Airway epithelial cell (primary cell): ENCODE measurements around the genes NALF1 and ABHD13.

DNA sequence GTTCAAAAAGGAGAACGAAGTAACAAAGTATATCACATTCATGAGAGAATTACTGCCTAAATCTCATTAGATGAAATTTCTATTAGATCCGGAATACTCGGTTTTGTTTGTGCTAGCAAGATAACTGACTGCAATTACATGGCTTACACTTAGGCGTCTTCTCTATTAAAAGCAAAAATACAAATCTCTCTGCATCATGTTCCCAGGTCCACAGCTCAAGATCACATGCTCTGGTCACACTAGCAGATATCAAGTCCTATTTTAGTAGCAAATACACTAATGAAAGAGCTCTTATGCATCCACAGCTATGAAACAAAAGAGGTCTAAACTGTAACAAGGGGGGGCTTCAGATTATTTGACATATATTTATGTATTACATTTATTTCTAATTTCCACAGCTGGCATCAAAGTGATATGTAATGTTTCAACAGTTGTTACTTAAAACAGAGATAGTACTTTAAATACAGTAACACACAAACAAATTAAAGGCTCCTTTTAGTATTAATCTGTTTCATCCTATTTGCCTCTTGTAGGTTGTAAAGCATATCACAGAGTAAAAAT lies 53.5 kb downstream of the EFNB2 start:
- RAMPAGE, long total RNA = no peak

DNA sequence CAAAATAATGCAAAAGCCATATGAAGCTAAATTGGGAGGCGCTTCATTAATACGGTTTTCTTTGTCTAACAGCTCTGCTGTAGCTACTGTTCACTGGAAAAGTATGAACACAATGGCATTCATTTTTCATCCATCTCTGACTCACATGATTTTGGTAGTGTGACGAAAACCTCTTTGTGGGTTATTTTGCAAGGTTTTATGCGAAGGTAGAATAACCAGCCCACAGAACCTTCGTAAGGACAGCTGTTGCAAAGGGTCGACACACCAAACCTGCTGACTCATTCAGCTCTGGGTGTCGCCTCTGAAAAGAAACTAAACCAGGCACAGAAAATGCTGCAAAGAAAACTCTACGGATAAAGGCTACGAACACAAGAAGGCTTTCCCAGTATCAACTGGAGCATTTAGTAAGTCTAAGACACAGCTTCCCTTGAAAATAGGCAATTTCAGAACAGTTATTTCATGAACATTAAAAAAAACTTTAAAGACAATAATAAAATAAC lies 27.5 kb downstream of the EFNB2 start:
- RAMPAGE, long total RNA = no peak

DNA sequence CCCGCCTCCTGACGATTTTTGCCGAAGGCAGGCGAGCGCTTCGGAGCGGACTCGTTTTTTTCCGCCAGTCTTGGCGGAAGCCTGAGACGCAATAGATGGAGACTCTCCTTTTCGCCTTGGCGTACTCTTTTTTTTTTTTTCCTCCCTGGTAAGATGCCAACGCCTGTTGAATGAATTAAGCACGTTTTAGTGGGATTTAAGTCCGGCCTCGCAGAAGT lies 167 bp upstream of the ARGLU1 start:
- RAMPAGE, long total RNA = no peak

GRCh38 chr13:106568413-106568625 lies 382 bp upstream of the ARGLU1 start:
- RAMPAGE, long total RNA = no peak

DNA sequence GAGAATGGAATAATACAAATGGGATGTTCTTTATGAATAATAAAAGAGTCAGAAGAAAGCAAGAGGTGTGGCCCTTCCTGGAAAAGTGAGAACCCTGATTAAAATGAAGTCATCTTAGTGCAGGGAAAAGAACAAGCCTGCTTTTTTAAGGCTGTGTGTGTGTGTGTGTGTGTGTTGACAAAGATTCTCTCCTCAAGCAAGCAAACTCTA lies 18.8 kb upstream of the ARGLU1 start:
- RAMPAGE, long total RNA = no peak

DNA sequence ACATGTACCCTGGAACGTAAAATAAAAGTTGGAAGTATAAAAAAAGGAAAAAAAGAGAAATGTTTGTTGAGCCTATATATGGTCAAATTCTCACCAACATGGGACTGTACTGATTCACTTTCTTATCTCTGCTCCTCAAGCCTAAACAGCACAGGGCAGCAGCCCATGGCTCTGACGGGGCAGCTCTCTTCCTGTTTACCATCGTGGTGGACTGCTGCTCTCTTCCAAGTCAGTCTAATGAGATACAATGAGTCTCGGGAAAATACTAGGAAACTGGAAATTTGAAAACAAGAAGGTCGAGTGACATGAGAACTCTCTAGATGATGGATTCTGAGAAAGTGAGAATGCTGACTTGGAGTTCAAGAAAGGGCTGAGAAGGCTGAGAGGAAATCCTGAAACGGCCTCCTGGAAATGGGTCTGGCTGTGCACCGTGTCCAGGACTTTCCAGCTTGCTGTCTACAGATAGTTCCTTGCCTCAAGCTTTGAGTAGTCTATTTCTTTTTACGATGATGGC lies 122.8 kb upstream of the ARGLU1 start:
- RAMPAGE, long total RNA = no peak

GRCh38 chr13:106961057-106961646 lies 393.2 kb upstream of the ARGLU1 start:
- RAMPAGE, long total RNA = no peak

DNA sequence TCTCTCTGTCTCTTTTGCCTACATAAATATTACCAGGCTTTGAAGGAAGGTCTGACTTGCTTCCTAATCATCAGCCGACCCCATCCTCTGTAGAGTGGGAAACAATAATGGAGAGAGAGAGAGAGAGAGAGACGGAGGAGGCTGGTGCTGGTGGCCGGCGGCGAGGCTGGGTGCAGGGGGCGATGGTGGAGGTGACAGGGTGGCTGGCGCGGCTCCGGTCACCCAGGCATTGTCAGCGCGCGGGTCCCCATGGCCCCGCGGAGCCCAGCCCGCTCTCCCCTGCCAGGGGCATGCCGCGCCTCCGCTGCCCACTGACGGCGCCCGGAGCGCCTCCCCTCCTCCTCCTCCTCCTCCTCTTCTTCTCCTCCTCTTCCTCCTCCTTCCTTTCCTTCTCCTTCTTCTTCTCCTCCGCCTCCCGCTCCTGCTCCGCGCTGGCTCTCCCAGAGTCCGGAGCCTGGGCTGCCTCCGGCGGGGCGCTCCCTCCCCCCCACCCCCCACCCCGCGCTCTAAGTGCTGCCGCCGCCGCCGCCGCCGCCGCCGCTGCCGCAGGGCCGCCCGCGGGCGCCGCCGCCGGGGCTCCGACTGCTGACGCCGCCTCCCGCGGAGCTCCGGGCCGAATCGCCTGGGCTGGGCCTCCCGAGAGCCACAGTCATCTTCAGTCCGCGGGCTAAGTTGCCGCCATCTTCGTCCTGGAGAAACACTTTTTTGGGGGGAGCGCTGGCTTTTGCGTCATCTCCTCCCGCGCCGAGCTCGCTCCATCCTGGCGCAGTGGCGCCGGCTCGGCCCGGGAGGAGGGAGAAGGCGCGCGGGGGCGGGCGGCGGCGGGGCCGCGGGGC lies at the start of gene NALF1:
Gene NALF1, minus strand, starts transcription at position 707 of the 836 bp plus-strand sequence.
- RAMPAGE, long total RNA = no peak

DNA sequence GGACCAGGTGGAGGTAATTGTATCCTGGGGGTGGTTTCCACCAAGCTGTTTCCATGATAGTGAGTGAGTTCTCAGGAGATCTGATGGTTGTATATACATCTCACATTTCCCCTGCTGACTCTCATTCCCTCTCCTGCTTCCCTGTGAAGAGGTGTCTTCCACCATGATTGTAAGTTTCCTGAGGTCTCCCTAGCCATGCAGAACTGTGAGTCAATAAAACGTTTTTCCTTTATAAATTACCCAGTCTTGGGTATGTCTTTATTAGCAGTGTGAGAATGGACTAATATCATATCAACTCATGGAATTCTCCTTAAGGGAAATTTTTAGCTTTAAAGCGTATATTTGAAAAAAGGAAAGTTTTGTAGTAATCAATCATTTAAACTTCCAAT lies 45.5 kb upstream of the NALF1 start:
- RAMPAGE, long total RNA = no peak

GRCh38 chr13:107926649-107927032 lies 59.3 kb upstream of the NALF1 start:
- RAMPAGE, long total RNA = no peak

DNA sequence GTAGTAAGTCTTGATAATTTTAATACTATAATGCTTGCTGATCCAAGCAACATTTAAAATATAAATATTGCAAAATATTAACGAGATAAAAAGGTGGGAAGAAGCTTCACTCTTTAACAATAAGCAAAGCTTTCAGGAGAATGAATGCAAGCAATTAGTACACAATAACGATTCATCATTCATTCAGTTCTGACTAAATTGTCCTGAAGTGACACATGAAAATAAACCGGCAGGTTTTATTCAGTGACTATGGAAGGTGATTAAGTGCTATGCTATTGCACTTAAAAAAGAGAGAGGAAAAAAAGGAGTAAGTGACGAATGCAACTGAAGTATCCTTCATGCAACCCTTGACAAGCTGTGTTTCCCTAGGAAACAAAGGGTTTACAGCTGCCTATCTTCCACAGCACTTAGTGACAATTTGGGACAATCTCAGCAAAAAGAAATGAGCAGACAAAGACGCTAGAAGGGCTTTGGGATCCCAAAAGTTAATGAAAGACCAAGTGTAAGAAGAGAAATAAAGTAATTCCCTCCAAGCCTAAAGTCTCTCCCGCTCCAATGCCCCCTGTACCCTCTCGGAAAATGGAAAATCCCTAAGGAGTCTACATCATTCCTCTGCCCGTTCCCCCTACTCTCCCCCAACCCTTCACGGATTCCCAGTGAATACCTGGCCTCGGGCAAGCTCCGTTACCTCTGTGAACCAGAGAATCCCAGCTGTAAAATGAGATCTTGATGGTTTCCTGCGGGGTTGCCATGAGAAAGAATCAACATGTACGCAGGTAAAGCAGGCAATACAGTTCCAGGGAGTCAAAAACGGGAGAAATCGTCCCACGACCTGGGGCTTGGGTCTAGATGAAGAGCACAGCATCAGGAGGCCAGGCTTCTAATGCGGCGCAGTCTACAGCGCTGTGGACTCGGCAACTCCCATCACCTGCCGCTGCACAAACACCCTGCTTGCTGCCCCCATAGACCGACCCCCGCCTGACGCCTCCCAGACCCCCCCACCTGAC lies 1.2 kb downstream of the LIG4 start:
- RAMPAGE, long total RNA = no peak

GRCh38 chr13:108217823-108218804 lies at the start of gene ABHD13:
TSS of gene ABHD13 (plus strand) at chr13:108218392.
- RAMPAGE, long total RNA = start-site peak on the plus strand at chr13:108218475-108218512, 156 and 203 reads in 2 replicates

DNA sequence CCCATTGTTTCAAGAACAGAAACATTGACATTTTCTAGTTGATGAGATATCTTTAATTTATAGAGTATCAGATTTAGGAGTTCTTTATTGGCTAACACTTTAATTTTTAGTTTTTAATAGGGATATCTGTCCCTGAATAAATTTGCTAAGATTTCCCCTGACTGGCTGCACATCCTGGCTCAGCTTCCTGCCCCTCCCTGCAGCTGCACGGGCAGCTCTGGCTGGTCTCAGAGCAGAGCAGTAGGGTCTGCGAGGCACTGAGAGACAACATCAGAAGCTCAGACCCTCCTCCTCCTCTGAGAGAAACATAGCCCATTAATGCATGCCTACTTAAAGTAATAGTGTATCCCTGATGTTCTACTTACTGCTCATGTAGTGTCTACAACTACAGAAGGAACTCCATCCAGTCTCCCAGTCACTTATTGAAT lies 139.2 kb downstream of the TNFSF13B start:
- RAMPAGE, long total RNA = no peak

- RAMPAGE, long total RNA = no peak
These were observed 134.0 kb upstream of the MYO16 start for GRCh38 chr13:108495265-108496022.

DNA sequence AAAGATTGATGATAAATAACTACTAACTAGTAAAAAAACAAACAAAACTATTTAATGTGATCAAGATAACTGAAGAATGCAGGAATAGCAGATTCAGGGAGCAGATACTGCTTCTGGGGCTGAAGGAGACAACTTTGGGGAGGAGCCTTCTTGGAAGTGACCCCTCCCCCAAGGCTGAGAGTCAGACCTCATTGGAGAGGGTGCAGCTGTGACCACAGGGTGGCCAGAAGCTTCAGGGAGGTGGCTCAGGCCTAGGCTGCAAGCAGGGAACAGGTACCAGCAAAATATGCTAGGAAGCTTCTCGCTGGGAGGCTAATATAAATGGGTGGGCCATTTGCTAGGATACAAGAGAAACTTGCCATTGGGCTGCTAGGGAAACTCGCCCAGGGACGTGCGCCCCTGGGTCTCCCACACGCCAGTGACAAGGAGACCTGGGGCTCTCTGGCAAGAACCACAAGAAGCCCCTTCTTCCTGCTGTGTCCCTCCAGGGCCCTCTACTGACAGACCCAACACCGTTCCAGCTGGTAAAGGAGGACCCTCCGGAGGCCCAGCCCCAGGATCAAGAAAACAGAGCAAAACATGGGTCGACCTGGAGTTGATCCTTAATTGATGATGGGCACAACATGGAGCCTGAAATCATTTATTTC lies 150.0 kb downstream of the MYO16 start:
- RAMPAGE, long total RNA = no peak

DNA sequence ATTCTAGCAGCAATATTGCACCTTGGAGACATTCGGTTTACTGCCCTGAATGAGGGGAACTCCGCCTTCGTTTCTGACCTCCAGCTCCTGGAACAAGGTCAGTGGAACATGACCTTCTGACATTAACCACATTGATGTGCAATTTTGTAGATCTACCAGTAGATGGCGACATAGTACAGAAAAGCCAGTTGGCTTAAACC lies 332.0 kb downstream of the MYO16 start:
- RAMPAGE, long total RNA = no peak

DNA sequence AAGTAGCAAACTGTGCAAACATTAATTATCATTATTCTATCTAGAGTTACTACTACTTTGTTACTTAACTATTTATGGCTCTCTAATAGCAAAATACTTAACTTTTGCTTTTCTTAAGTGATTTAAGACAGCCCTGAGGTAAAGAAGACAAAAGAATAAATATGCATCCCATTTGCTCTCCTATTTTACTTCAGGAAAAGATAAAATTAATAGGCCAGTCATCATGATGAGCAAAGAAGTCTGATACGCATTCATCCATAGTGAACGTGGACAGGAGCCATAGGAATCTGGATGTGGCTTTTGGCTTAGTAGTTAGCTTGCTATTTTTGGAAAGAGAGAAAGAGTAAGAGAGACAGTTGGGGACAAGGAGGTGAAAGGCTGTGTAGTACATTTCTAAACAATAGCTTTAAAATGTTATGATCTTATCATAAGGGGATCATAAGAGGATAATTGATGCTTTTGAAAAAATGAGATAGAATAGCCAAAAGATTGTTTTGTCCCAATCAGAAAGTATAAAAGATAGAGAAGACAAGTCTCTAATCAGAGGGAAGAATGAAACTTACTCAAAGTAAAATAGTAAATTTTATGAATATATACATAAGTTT lies 545.2 kb downstream of the IRS2 start:
- RAMPAGE, long total RNA = no peak

GRCh38 chr13:109274092-109274570 lies 512.3 kb downstream of the IRS2 start:
- RAMPAGE, long total RNA = no peak

GRCh38 chr13:109331894-109332961 lies 454.2 kb downstream of the IRS2 start:
- RAMPAGE, long total RNA = no peak

DNA sequence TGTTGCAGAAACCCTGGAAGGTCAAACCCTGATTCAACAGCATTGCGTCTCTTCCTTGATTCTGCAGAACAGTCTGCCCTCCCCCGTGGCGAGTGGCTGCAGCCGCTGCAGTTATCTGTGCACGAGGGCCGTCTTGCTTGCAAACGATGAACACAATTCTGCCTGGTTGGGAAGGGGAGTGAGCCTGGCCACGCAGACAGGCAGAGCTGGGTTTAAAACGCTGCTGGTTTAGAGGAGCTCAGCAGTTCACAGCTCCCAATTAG lies 373.8 kb downstream of the IRS2 start:
- RAMPAGE, long total RNA = no peak